Metastatic Lung Carcinoma in the Adrenal Gland (tissue), 1 donor: ENCODE results near the gene NRG3.

DNA sequence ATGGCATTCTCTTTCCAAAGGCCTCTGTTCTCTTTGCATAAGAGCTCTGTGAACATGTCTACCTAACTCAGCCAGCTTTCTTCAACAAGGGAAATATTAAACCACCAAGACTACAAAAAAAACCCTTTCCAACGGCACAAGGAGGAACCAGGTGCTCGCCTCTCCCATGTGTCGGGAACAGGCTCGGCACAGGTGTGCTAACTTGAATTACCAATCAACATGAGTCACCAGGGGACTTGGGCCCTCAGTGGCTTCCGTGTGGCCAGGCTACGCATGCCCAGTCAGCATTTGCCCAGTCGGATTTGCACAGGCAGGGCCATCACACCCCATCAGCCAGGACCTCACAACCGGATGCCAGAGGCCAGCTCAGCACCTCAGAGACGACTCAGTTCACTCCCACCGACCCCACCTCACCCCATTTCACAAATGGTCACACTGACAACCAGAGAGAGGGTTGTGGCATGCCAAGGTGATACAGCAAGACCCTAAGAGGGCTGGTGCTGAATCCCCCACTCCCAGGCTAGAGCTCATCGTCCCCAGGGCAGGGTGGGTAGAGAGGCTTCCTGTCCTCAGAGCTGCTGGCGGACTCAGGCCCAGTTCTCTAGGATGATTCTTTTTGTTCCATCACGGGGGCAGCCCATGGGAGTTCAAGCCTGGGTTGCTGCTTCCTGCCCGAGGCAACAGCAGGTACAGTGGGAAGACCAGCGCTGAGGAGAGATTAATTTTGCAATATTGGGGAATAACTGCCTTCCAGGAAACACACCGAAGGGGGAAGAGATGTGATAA lies 13.7 kb downstream of the ANXA11 start:
- PRO-cap, result bidirectional peak, plus-strand start at position 295 of the sequence, minus-strand start at position 173 of the sequence

- PRO-cap, result no peak
Measured at GRCh38 chr10:80205761-80206029, 358 bp upstream of the ANXA11 start.

- PRO-cap, result no peak
Measured at GRCh38 chr10:80286768-80287335, 2.6 kb downstream of the MAT1A start.

- PRO-cap, result no peak
Measured at GRCh38 chr10:80290298-80290826, 904 bp upstream of the MAT1A start.

DNA sequence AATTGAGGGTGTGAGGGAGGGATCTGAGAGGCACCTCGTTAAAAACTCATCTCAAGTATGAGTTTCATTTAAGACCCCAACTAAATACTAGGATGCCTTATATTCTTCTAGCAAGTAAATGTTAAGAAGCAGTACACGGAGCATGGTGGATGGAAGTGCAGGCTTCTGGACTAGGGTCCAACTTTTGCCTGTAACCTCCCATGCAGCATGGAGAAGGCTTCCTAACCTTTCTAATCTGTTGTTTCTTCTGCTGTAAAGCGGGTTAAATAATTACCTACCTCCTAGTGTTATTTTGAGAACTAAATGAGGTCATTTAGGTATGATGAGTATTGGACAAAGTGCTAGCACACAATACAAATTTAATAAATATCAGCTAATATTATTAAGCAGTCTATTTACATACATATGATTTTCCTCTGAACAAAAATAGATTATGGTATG lies 2.0 kb upstream of the MAT1A start:
- PRO-cap, result no peak

- PRO-cap, result no peak
Measured at GRCh38 chr10:80421600-80422199, 13.3 kb downstream of the PRXL2A start.

DNA sequence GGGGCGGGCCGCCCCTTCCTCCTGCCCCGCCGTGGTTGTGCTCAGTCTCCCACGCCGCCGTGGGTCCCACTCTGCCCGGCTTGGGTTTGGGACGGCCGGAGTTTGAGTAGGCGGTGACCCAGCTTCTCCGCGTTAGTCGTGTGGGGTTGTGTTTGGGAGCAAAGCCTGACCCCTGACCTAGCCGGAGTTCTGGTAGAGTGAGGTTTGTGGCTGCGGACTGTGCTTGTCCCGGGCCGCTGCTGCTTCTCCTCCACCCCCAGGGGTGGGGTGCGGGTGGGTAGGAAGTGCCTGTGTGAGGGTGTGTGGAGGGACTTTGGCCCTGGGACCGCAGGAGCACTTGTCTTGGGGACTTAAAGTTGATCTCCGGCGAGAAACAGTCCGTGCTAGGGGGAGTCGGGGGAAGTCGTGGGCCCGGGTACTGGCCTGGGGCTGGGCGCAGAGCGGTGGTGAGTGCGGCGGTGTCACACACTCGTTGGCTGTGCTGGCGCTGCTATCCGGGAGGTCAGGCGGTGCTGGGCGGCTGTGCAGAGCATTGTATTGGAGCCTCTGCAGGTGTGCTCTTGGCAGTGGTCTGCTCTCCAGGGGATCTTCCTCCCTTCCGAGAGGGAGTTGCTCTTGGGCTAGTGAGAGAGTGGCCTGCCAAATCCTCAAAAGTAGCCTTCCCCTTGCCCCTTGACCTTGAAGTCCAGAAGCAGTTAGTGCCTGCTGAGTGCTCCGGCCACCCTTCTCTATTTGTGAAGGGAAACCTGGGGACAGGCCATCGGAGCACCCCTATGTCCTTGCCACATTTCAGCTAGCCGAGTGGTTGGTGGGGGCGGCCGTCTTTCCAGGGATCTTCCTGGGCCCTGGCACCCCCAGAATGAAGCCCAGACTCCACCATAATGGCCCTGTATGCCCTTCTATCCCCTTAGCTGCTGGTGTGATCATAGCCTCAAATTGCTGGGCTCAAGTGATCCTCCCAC lies 1.0 kb downstream of the TSPAN14 start:
- PRO-cap, result bidirectional peak, plus-strand start at position 195 of the sequence, minus-strand start at position 199 of the sequence; bidirectional peak, plus-strand start at position 310 of the sequence, minus-strand start at position 219 of the sequence; bidirectional peak, plus-strand start at position 436 of the sequence, minus-strand start at position 480 of the sequence

DNA sequence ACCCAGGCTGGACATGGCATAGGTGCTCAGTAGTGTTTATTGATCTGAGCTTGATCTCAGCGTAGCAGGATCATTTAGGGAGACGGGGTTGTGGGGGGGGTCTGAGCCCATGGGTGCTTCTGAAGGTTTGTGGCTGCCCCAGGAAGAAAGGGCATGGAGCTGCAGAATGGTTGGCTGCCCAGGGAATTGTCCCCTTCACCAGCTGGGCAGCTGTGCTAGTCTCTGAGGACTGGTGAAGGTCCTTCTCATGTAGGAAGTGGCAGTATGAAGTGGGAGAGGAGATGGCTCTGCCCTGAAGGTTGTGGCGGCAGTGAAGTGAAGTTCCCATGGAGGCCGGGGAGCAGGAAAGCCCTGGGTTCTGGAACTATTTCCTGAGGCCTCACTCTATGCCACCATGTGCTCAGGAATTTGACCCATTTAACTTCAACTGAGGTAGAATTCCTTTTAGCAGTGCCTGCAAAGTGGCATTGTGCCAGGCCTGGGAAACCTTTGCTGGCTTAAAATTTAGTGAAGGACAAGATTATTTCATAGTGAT lies 2.1 kb downstream of the TSPAN14 start:
- PRO-cap, result no peak

- PRO-cap, result no peak
Measured at GRCh38 chr10:80472251-80473022, 18.3 kb downstream of the TSPAN14 start.

DNA sequence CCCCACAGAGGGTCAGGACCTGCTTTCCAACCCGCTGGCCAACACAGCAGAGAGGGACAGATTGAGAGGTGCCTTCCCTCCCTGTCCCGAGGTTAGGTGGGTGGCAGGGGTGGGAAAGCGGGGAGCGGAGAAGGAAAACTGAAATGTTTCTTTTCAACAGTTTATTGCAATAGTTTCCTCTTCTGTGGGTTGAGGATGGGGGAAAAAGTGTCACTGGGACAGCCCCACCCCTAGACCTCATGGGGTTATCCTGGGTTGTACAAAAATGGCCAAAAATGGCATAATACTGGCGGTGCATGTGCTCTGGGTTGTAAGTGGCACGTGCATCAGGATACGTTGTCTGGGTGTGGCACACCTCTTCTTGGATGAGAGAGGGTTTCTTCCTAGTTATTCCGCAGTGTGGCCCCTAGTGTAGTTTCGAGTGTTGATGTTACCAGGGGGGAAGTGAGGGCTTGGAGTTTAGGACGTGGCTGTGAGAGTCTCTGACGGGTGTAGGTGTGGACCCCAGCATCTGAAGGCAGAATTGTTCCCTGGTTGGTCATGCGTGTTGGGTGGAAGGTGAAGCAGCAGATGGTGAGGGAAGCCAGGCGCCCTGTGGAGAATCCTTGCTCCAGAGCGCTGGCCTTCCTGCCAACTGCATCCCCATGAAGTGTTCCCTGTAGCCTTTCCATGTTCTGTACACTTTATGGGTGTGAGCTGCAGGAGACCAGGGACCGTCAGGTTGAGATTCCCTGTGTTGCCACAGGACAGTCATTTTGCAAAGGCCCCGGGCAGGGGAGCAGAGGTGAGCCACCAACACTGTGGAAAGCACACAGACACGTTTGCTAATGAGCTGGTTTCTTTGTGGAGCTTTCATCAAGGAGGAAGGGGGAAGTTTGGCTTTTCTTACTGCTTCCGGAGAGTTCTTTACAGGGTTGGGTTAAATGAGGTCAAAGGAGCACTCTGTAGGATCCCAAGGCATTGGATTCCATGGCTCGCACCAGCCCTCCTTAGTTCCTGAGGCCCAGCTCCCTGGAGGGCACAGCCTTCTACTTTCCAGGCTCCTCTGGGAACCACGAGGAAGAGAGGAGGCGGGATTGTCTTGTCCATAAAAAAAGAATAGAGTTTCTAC lies 31.9 kb downstream of the TSPAN14 start:
- PRO-cap, result no peak

DNA sequence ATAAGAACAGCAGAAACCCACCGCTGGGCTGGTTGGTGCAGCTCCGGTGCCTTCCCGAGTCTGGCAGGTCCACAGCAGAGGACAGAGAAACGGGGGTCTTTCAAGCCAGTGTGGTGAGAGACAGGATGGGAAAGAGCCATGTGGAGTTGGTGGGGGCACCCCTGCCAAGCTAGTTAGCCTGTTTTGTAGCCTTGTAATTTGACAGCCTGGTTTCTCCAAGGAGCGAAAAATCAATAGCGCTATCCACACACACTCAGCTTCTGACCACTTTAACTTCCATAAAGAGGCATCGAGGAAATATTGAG lies 165.8 kb downstream of the SH2D4B start:
- PRO-cap, result no peak

- PRO-cap, result no peak
Measured at GRCh38 chr10:80896859-80897465, 359.3 kb downstream of the SH2D4B start.

GRCh38 chr10:81874451-81875294 lies at the start of gene NRG3:
Gene NRG3, plus strand, starts transcription at chr10:81875194.
- PRO-cap, result no peak

- PRO-cap, result no peak
Measured at GRCh38 chr10:81876269-81877139, 1.5 kb downstream of the NRG3 start.

- PRO-cap, result no peak
Measured at GRCh38 chr10:83272586-83273038, 866.7 kb upstream of the GHITM start.

DNA sequence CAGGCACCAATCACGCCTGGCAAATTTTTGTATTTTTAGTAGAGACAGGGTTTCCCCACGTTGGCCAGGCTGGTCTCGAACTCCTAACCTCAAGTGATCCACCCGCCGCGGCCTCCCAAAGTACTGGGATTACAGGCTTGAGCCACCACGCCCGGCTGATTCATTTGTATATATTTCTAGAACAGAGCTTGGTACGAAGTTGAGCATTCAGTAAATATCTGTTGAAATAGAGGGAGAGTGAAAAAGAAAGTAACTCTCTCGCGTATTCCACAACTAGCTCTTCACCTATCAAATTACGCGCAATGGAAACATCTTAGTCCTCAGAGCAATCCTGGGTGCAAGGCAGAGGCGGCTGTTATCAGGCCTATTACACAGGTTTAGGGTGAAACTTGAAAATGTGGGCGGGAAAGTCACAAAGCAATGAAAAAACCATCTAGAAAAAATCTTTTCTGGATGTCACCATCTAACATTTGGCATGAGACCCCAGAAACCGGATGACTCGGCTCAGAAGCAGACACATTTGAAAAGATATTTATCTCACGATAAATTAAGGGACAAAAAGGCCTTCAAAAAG lies 627 bp upstream of the GHITM start:
- PRO-cap, result unidirectional peak, plus-strand start at position 323 of the sequence

GRCh38 chr10:84146024-84147251 lies 7.1 kb downstream of the GHITM start:
- PRO-cap, result no peak

DNA sequence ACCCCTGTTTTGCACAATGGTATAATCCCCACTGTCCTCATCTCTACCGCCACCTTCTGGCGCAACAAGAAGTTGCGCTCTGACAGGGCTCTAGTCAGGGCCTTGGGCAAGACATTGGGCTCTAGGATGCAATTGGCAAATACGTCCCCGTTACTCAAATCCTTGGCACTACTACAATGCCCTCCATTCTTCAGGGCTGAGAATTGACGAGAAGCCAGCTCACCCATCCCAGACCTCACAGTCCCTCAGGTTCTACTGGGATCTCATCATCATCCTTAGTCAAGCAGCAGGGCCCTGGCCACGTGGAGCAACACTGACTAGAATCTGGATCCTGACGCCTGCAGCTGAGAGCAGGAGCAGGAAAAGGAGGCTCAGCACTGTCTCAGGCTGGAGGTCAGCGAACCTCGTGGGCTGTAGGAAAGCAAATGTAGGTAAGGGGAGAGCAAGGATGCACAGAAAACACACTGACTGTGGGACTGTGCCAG lies 10.6 kb downstream of the LRIT2 start:
- PRO-cap, result no peak

GRCh38 chr10:84415886-84416142 lies 87.4 kb downstream of the CCSER2 start:
- PRO-cap, result no peak

GRCh38 chr10:84837874-84838299 lies 509.5 kb downstream of the CCSER2 start:
- PRO-cap, result no peak